LNCaP clone FGC (cell line): Measurements from ENCODE around the genes HAPSTR1 and DEXI.

DNA sequence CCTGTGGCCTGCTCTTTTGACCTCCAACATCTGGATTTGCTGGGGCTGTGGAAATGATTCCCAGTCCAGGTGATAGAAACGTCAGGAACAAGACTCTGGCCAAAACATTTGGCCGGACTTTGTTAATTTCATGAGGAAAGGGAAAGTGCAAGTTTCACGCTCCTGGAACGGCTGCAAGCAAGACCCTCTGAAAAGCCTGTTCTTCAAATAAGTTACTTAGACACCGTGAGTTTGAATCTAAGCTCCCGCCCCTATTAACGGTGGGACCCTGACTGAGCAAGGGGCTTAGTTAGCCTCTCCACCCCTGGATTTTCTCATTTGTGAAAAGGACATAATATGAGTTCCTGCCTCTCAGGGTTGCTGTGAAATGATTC, 42.4 kb downstream of the TMEM114 start:
- RRBS, 2 experiments: no CpG with 5 or more reads among the region's 7 CpGs

DNA sequence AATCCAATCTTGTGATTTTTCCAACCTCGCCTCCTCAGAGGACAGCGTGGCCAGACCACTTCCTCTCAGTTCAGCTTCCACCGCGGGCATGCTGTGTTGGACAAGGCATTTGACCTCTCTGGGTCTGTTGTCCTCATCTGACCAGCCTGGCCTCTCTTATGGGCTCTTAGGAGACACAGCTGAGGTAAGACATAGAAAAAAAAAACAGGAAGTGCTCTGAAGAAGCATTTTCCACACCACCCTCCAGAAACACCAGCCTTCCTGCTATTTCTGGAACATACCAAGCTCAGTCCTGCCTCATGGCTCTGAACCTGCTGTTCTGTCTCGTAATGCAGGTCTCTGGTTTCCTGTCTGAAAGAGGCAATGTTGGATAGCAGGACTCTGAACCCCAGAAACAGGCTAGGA, 8.2 kb downstream of the TMEM114 start:
- RRBS, 2 experiments: no CpG with 5 or more reads among the region's 5 CpGs

DNA sequence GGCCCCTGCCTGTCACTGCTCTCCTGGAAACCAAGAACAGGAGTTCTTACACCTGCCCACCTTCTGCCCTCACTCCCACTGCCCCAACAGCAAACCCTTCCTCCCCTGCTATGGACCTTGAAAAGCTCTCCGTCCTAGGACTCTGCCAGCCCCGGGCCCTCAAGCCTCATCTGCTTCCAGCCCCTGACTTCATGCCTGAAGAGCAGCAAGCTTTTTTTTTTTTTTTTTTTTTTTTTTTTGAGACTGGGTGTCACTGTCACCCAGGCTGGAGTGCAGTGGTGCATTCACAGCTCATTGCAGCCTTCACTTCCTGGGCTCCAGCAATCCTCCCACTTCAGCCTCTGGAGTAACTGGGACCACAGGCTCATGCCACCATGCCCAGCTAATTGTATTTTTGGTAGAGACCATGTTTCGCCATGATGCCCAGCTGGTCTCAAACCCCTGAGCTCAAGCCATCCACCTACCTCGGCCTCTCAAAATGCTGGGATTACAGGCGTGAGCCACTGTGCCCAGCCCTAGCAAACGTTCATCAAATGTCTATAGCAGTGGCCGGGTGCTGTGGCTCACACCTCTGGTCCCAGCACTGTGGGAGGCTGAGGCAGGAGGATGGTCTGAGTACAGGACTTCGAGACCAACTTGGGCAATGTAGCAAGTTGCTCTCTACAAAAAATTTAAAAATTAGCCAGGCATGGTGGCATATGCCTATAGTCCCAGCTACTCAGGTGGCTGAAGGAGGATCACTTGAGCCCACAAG, 16.9 kb downstream of the CARHSP1 start:
- RRBS, 2 experiments: no CpG with 5 or more reads among the region's 8 CpGs

DNA sequence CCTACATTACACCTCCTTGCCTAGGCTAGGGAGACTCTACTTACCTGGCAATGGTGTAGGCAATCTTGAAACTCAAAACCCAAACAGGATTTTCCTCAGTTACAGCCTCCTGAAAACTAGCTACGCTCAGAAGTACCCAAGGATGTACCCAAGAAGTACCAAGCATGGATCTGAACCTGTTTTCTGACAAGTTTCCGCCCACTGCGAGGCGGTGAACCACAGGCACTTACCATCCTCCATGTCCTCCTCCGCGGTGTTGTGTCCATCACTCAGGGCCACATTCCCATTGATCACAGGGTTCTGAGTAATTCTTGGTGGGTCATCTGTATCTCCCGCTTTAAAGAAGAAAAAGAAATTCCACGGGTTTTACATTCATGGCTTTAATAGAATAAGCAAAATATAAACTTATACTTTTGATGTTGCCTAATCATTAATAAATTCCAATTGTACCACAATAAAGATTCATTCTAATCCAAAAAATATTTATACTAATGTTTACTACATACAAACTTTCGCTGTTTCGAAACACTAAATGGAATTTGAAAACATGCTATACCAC, 33.6 kb downstream of the USP7 start:
- RRBS, 2 experiments: no CpG with 5 or more reads among the region's 10 CpGs

- RRBS, 2 experiments: no CpG with 5 or more reads among the region's 11 CpGs
These were observed 18.5 kb upstream of the HAPSTR1 start for GRCh38 chr16:9072690-9073541.

GRCh38 chr16:9091415-9092169, at the start of gene HAPSTR1:
Gene HAPSTR1 (plus strand): TSS chr16:9091644.
- RRBS, 2 experiments: under 1% methylated on average over 18 to 21 of the region's 95 CpGs

DNA sequence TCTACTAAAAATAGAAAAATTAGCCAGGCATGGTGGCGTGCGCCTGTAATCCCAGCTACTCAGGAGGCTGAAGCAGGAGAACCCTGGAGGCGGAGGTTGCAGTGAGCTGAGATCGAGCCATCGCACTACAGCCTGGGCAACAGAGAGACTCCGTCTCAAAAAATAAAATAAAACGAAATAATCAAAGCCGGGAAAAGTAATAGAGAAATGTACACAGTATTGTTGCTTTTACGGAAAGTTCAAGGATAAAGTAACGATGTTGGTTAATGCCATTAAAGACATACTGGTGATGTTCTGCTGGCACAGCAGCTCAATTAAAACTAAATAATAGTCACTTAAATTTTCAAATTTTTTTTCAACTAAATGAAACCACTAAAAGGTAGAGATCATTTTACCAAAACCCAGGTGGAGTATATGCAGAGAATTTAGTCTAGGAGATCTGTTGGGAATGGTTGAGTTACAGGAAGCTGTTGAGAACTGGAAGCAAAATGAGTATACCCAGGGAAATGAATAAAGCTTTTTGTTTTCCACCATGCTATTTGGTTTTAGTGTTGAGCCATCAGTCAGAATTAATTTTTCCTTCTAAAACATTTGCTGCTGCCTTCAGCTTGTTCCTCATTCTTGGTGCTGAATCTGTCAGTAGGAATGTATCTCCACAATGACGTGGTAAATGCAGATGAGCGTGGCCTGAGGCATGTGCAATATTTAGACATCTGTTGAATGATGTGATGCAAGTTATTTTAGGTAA, 10.7 kb downstream of the HAPSTR1 start:
- RRBS, 2 experiments: no CpG with 5 or more reads among the region's 12 CpGs

DNA sequence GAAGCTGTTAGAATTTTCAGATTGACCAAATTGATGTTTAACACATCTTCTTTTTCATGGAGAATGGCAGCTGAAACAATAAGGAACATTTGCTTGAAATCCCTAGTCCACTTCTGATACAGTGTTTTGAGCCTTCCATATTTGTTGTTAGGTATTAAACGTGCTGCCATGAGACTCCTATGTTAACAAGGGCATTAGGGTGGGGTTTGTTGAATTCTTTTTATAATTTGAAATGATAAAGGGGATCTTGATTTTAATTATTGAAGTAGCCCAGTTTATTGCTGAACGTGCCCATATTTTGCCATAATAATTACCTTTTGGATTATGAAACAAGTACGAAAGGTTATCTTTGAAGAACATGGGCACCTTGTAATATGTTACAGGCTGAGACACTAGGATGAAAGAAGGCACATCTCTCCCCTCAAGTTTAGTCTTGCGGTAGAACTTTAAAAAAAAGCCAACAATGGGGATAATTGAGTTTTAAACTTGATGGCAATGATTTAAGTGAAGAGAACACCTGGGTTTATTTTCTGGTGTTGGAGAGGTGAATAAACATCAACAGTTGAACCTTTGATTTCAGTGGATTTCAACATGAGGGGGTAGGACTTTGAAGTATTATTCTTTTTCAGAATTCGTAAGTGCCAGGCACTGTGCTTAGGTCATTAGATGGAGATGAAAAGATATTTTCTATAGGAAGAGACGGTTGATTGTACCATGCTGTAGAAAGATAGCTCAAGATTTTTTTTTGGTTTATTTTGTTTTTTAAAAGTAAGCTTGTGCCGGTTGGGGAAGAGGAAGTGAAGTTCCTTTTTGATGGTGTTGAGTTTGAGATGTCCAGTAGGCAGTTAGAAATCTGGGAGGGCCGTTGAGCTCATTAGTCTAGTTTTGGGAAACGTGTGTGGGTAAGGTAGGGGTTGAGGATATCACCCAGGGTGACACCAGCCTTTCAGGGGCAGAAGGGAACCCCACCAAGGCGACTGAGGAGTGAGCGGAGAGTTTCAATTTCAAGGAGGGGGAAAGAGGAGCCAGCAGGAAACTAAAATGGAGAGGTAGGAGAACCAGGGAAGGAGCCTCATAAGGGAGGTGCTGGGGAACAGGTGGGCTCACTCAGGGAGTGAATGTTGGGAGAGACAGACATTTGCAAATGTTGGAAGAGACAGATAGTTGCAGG, 22.3 kb downstream of the HAPSTR1 start:
- RRBS, 2 experiments: no CpG with 5 or more reads among the region's 11 CpGs

DNA sequence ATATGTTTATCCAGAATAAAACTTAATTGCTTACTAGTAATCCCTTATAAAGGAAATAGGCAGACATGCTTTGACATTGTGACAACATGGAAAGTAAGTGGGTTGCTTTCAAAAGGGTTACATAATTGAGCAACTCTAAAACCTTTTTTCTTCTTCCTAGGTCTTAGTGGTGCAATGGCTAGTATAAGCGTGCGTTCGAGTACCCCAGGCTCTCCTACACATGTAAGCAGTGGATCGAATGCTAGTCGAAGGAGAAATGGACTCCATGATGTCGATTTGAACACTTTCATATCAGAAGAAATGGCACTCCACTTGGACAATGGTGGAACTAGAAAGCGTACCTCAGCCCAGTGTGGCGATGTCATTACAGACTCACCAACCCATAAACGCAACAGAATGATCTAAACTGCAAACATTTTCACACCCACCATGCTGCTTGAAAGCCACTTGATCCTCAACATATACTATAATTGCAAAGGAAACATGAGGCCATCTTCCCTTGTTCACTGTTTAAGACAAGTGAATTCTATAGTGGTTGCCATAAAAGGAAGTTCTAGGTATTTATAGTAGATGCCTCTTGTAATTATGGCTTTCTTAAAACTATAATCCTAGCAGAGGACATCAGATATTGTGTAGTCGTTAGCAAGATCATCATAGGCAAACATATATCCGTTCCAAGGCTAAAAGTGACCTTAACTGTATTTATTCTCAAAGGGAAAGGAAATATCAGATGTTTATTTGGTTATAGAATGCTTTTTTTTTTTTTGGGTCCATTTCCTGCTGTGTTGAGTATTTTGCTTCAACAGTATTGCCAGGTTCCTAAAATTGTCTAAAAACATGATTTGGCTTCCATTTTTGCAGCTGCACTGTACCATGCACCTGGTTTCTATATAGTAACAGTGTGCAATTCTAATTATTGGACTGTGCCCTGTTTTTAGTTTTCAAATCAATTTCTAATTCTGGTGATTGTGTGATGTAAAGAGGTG, 25.4 kb downstream of the HAPSTR1 start:
- RRBS, 2 experiments: no CpG with 5 or more reads among the region's 11 CpGs

DNA sequence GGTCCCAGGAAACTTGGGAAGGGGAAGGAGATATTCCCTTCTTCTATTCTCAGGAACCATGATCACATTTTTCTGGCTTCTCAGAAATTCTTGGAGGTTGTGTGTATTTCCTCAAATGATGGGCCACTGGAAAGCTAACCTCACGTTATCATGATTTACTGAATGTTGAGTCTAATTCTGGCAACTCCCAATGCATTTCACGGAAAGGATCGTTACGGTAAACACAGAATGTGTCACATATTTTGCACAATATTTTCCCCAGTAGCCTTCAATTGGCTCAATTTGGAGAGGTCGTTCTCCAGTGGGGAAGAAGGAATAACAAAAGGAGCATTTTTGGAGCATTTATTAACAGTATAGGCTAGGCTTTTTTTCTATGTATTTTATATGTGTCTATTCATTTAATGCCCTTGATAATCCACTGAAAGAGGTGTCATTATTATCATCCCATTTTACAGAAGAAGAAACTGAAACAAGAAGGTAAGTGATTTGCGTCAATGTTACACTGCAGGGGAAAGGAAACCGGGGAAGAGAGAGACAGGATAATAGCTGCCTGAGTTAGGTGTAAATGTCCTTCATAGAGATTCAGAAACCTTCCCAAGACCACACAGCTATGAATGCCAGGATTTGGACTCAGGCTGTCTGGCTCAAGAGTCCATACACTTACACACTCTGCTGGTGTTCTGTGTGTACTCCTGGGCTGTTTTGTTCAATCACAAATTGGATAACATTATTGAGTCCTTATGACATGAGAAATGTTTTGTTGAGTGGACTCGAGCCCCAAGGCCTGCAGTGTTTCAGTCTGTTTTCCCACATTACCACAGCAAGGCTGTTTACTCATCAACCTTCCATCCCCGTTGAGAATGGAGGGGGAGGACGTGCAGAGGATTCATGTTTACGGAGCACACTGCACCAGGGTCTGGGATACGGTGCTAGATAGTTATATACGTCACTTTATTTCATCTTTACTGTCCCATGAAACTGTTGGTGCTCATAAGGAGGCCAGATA, 450.6 kb downstream of the HAPSTR1 start:
- RRBS, 2 experiments: no CpG with 5 or more reads among the region's 13 CpGs

GRCh38 chr16:9674141-9674673, 508.0 kb downstream of the GRIN2A start:
- RRBS, 2 experiments: no CpG with 5 or more reads among the region's 15 CpGs

- RRBS, 2 experiments: no CpG with 5 or more reads among the region's 19 CpGs
These were observed 87.9 kb downstream of the EMP2 start for GRCh38 chr16:10492095-10493227.

GRCh38 chr16:10616138-10616936, 35.9 kb upstream of the EMP2 start:
- RRBS, 2 experiments: no CpG with 5 or more reads among the region's 14 CpGs

GRCh38 chr16:10752731-10753592, 9.3 kb downstream of the NUBP1 start:
- RRBS, 2 experiments: no CpG with 5 or more reads among the region's 14 CpGs

DNA sequence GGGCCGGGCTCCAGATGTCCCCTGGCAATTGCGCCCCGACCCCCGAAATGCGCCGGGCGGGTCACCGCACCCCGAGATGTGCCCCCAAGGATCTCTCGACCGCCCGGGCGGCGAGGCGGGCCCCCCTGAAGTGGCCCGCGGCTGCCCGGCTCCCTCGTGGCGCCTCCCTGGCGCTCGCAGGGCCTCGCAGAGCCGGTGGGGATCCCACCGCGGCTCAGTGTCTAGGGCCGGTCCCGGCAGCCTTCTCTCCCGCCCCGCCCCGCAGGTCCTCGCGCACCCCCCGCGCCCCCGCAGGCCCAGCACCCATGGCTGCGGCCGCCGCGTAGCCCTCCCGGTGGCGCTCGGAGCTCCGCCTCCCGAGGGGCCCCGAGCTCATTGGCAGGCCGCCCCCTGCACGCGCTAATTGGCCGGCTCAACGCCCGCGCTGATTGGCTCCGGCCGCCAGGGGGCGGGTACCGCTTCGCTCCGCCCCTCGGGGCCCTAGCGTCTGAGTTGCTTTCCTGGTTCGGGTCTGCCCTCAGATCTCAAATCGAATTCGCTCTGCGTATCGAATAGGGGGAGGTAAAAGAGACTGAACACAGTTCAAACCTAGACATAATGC, at the start of gene DEXI:
Gene DEXI (minus strand): TSS at position 343 of the 601 bp plus-strand sequence.
- RRBS, 2 experiments: 3 to 4% methylated on average over 27 of the region's 66 CpGs

DNA sequence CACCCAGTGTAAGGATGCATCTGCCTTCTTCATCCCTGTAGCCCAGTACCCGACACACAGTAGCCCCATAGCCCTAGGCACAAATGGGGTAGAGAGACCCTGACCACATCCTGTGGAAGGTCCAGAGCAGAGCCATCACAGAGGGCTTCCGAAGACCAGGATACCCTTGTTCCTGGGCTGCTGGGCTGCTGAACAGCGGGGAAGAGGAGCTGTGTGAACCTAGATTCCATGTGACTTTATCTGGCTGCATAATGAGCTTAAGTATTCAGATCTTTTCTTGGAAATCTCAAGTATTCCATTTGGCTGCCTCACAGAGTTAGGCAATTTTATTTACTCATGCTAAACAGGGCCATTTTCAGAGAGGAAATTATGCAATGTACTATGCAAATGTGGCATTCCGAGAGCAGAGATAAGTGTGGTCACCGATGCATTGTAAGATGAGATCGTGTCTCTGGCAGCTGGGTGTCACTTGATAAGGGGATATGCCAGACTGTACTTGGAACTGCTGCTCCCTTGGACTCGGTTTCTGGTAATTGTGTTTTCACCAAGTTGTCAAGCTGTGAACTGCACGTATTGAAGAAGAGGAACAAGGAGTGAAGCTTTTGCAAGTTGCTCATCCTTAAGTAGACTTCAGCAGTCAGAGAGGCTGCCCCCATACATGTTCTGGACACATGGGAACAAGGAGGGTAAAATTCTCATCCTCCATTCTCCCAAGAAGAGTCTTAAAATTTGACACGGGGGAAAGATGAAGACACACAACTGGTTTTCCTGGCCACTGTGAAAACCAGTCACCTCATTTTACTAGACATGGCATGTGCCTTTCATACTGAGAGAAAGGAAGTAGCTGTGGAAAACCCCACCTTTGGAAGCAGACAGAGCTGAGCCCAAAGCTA, 151.0 kb downstream of the SOCS1 start:
- RRBS, 2 experiments: no CpG with 5 or more reads among the region's 9 CpGs

- RRBS, 2 experiments: 89 to 94% methylated on average over 5 to 6 of the region's 7 CpGs
These were observed 149.2 kb downstream of the SOCS1 start for GRCh38 chr16:11106788-11107239.

DNA sequence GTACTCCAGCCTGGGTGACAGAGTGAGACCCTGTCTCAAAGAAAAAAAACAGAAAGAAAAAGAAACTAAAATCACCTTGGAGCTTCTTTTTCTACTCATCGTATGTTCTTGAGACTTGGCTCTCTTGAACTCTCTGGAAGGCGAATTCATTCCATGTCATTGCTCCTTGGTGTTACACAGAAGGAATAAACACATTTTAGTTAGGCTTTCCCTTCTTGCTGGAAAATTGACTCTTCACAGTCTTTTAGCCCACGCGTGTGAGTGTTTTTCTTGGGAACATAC, 142.4 kb downstream of the SOCS1 start:
- RRBS, 2 experiments: no CpG with 5 or more reads among the region's 4 CpGs

- RRBS, 2 experiments: no CpG with 5 or more reads among the region's 5 CpGs
These were observed 2.6 kb downstream of the SOCS1 start for GRCh38 chr16:11253204-11254062.

DNA sequence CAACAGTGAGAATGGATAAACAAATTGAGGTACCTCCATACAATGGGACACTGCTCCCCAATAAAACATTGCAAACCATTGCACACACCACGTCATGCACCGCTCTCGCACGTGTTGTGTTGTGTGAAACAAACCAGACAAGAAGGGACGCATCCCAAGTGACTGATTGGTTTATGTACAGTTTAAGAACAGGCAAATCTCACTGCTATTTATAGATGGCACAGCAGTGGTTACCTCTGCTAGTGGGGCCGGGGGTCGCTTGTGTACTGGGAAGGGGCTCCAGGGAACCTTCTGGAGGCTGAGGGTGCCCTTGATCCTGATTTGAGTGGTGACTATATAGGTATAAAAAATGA, 16.0 kb upstream of the PRM1 start:
- RRBS, 2 experiments: no CpG with 5 or more reads among the region's 7 CpGs